ENCODE results near the gene COPE.

GRCh38 chr19:18292202-18292435 is 10.7 kb upstream of the JUND start:
- PRO-cap, result bidirectional peak, plus-strand start at chr19:18292290, minus-strand start at chr19:18292305

- PRO-cap, result no peak
Observed at GRCh38 chr19:18362752-18363134, 22.3 kb downstream of the PGPEP1 start.

- PRO-cap, result bidirectional peak, plus-strand start at chr19:18386966, minus-strand start at chr19:18386797
Observed at GRCh38 chr19:18386750-18387058, 746 bp downstream of the GDF15 start.

DNA sequence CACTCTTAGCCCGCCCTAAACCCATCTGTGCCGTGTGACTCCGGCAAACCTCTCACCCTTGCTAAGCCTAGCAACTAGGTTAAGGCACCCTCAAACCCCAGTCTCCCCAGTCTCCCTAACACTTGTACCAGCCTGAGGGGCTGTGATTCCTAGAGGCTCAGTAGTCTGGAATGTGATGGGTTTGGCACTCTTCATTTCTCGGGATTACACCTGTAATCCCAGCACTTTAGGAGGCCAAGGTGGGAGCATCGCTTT is 1.0 kb downstream of the GDF15 start:
- PRO-cap, result no peak

GRCh38 chr19:18414120-18414768 is 5.0 kb upstream of the SSBP4 start:
- PRO-cap, result no peak

DNA sequence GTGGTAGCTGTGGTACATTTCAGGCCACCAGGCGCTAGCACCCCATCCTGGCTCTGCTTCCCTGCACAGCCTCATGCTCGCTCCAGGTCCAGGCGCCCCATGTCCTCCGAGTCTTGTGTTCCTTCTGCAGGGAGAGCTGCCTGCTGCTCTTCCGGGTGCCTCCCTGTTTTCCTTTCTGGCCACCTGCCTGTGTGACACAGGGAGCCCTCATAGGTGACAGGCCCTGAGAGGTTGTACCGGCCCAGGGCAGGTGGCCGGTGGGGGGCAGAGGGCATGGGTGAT is 4.4 kb downstream of the SSBP4 start:
- PRO-cap, result no peak

DNA sequence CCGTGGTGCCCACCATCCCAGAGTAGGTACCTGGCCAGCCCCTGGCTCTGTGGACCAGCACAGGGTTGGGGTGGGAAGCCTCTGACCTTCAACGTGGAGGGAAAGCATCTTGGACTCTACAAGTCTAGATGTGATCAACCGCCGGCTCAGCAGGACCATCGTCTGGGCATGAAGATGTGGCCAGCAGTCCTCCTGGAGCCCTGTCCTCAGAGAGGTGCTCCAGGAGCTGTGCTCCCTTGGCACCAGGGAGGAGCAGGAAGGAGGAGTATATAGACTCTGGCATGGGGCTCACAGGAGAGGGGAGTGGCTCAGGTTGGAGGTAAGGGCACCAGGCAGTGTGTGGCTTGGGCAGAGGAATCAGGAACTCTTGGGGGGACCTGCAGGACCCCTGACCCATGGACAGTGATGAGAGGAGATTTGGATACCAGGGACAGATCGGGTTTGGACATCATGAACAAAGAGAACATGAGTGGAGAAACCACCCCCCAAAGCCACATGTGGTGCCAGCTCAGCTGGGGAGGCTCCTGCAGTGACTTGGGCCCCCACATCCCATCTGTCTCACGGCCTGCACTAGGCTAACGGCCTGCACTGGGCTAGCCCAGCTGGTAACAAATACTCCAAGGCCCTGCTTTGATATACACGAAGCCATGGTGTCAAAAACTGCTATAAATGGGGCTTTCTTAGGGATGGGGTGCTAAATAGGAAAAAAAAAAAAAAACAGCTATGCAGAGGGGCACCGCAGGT is 18.5 kb upstream of the ISYNA1 start:
- PRO-cap, result no peak

- PRO-cap, result no peak
Observed at GRCh38 chr19:18465092-18465514, 27.2 kb upstream of the ISYNA1 start.

- PRO-cap, result no peak
Observed at GRCh38 chr19:18469188-18469628, 31.3 kb upstream of the ISYNA1 start.

DNA sequence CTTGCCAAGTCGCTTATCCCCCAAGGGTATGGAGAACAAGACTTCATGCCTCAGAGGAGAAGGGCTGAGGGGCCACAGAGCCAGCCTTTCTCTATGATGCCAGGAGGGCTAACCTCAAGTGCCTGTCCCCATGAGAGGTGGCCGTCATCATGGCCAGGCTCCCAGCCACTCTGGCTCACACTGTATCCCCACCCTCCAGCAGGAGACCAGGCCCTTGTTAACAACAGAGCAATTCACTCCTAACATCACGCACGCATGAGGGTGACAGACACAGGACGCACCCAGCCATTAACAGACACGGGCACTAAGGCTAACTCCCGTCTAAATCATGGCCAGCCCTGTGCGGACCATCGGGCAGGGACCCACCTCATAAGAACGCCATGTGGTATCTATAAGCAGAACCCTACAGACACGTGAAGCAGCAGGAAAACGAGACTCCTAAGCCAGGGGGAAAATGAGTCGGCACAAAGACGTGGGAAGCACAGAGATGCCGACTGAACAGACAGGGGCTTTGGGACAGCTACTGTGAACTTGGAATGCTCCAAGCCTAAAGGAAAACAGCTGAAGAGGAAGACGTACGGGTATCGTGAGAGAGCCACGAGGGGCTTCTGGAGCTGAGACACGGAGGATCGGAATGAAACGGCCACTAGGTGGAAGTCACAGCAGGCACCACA is 38.8 kb upstream of the ISYNA1 start:
- PRO-cap, result no peak

- PRO-cap, result no peak
Observed at GRCh38 chr19:18488783-18489940, 32.7 kb downstream of the ELL start.

- PRO-cap, result no peak
Observed at GRCh38 chr19:18508434-18509031, 13.3 kb downstream of the ELL start.

GRCh38 chr19:18833751-18835050 is 2.4 kb downstream of the UPF1 start:
- PRO-cap, result no peak

GRCh38 chr19:18848363-18849263 is 16.9 kb downstream of the UPF1 start:
- PRO-cap, result no peak

GRCh38 chr19:18849967-18850395 is 18.2 kb downstream of the UPF1 start:
- PRO-cap, result no peak

DNA sequence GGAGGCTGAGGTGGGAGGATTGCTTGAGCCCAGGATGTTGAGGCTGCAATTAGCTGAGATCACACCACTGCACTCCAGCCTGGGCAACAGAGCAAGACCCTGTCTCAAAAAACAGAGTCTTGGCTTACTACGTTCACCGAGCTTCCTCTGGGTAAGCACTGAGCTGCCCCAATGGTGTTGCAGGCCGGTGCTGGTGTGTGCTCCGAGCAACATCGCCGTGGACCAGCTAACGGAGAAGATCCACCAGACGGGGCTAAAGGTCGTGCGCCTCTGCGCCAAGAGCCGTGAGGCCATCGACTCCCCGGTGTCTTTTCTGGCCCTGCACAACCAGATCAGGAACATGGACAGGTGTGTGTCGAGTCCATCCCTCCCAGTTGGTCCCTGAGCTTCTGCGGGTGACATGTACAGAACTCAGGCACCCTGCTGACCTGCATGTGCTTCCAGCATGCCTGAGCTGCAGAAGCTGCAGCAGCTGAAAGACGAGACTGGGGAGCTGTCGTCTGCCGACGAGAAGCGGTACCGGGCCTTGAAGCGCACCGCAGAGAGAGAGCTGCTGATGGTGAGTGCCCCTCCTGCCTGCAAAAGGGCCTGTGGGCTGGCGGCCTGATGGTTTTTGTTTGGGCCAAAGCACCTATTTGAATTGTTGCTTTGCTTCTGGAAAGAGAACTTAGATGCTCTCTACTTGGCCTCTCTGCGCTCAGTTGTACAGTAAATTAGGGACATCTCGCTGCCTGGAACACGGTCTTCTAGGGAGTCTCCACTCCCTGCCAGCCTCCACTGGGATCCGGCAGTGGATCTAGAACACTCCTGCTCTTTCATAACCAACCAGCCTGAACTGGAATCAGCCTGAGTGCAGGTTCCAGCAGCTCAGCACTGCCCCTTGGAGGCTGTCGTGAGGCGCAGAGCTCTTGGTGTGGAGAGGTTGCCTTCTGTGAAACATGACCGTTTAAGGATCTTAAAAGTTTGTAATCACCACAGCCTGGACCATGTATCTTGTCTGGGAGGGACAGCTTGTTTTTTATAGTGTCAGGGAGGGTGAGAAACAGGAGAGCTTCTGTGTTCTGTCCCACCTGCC is 24.3 kb downstream of the UPF1 start:
- PRO-cap, result no peak

DNA sequence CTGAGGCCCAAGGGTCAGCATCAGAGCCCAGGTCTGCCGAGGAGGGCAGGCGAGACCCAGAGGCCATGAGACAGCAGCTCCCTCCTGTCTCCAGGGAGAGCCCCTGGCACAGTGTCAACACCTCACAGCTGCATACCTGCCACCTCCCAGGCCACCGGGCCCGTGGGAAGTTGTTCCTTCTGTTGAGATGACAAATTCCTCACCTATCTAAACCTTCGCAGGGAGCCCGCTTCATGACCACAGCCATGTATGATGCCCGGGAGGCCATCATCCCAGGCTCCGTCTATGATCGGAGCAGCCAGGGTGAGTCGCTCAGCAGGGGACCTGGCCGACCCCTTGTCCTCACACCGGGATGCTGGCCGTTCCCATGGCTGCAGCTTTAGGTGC is 32.0 kb downstream of the CERS1 start:
- PRO-cap, result no peak

DNA sequence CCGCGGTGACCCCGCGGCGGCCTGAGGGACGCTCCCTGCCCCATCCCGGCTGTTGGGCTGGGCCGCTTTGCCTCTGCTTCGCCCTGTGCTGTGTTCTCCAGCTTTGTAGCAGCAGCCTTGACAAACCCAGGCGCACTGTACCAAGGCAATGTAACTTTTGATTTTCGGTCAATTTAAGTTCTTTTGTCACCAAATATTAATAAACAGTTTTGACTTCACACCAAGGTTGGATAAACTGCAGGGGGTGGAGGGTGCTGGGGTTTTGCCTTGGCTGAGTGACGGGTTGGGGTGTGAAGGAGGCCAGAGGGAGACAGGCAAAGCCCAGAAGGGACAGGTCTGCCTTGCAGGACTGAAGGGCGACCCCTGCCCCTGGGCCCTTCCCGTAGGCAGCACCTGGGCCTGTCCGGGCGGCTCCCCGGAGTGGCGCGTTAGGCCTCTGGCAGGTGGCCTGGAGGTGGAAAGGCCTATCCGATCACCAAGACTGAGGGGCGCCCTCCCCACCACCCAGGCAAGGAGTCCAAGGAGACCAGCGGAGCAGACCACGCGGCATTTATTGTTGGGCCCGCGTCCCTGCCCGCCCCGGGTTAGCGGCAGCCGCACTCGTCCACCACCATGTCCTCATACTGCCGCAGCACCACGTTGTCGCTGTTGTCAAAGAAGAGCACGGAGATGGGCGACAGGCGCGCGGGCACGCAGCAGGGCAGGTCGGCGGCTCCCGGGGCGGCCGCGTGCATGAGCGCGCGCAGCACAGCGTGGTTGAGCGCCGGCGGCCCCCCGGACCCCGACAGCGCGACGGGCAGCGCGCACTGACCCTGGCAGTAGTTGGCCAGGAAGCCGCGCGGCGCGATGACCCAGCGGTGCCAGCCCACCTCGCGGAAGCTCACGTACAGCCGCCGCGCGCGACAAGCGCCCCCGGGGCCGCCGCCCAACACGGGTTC is 27.7 kb downstream of the CERS1 start:
- PRO-cap, result no peak

GRCh38 chr19:18903236-18903814 is 7.4 kb upstream of the CERS1 start:
- PRO-cap, result no peak

GRCh38 chr19:18918868-18920190 is at the start of gene COPE:
Gene COPE (minus strand): TSS chr19:18919387.
- PRO-cap, result bidirectional peak, plus-strand start at chr19:18919145, minus-strand start at chr19:18919074; bidirectional peak, plus-strand start at chr19:18919715, minus-strand start at chr19:18919385

Measured in Calu3 (cell line).